ENCODE data around the genes DZIP1L and ARMC8.

GRCh38 chr3:136751173-136751323 lies 1.1 kb downstream of the STAG1 start:
- PRO-cap, 2 experiments, result no peak in any of the 2 experiments

GRCh38 chr3:136751324-136751626 lies 903 bp downstream of the STAG1 start:
- PRO-cap, 2 experiments, result peak in 2 of 2 experiments; most common plus-strand start chr3:136751483 (in 1); most common minus-strand start chr3:136751407 (in 1)

DNA sequence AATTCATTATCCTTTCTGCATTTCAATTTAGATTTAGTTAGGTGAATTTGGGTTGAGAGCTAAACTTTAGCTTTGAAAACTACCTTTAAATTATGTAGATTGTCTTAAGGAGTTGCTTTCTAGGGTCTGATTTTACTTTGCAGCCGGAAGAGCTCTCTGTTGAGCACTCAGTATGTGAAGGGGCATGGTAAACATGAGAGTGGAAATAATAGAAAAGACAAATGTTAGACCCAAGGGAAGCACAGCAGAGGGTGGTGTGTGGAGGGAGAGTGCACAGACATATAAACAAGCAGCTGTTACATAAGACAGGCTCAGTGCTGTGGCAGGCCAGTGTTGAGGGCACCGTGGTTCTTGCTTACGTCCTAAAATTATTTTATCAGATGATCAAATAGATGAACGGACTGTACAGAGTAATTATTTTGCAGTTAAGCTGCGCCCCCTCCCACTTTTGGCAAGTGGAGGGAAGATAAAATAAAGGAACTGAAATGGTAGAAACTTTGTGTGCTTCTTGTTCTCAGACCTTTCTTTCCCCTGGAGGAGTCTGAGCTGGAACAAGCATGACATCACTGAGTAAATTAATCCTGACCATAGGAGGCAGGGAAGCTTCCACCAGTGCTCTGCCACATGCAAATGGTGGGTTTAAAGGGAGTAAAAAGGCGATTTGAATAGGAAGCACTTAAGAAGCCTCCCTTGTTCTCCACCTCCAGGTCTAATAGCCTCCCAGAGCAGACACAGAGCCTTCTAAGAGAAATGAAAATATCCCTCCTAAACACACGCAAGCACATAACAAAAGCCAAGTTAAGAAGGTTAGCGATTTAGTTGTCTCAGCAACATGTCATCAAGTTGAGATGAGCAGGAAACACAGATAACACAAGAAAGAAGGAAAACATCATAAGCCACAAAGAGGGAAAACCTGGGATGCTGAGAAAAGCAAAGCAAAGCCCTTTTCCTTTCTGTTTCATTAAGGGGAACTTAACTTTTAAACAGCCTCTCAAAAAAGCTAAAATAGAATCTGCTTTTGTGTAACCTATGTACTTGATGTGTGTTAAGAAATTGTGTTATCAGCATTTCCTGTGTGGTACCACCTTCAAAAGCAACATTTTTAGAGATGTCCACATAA lies 205.7 kb downstream of the IL20RB start:
- PRO-cap, 2 experiments, result no peak in any of the 2 experiments

GRCh38 chr3:137998517-137999313 lies 11.2 kb upstream of the CLDN18 start:
- PRO-cap, 2 experiments, result no peak in any of the 2 experiments

- PRO-cap, 2 experiments, result no peak in any of the 2 experiments
These were observed 43.4 kb downstream of the CLDN18 start for GRCh38 chr3:138053478-138053723.

DNA sequence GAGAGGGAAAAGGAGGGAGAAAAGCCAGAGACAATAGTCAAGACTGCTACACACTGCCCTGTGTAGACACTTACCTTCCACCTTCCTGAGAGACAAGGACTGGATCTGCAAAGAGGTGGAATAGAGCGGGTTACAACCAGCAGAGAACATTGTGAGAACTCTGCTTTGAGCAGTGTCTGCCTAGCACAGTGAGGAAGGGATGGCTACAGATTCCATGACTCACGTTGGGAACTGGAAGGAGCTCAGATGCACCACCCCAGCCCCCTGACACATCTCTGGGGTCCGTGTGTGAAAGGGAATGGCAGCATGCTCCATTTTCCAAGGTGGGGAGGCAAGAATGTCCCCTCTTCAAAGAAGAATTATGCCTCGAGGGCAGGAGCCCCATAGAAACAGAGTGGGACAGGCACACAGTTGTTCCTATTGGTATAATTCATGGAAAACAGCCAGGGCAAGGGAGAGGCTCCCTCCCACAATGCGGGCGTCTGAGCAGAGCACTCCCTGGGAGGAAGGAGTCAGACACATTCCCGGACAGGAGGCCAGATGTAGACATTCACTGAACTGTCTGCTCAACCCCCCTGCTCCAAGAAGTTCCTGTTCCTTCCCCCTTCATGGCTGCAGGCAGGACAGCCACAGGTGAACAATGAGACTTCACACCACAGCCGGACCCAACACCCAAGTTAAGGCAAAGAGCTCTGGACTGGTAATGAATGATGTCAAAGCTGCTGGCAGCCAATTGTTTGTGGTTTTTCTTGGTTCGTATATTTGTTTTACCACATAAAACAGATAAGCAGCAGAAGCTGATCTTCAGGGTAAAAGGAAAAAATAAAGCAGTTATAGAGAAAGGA lies 33.5 kb downstream of the DZIP1L start:
- PRO-cap, 2 experiments, result no peak in any of the 2 experiments

GRCh38 chr3:138114922-138116067 lies at the start of gene DZIP1L:
DZIP1L (minus strand) TSS chr3:138115608.
- PRO-cap, 2 experiments, result peak in 2 of 2 experiments; most common plus-strand start chr3:138115713 (in 2); most common minus-strand start chr3:138115091 (in 1)

- PRO-cap, 2 experiments, result peak in 2 of 2 experiments; most common plus-strand start chr3:138187342 (in 1); most common minus-strand start chr3:138187230 (in 1)
These were observed at the start of gene ARMC8 for GRCh38 chr3:138187118-138187473. ARMC8 (plus strand) TSS chr3:138187301.

GRCh38 chr3:138372656-138373207 lies 24.4 kb downstream of the MRAS start:
- PRO-cap, 2 experiments, result no peak in any of the 2 experiments

DNA sequence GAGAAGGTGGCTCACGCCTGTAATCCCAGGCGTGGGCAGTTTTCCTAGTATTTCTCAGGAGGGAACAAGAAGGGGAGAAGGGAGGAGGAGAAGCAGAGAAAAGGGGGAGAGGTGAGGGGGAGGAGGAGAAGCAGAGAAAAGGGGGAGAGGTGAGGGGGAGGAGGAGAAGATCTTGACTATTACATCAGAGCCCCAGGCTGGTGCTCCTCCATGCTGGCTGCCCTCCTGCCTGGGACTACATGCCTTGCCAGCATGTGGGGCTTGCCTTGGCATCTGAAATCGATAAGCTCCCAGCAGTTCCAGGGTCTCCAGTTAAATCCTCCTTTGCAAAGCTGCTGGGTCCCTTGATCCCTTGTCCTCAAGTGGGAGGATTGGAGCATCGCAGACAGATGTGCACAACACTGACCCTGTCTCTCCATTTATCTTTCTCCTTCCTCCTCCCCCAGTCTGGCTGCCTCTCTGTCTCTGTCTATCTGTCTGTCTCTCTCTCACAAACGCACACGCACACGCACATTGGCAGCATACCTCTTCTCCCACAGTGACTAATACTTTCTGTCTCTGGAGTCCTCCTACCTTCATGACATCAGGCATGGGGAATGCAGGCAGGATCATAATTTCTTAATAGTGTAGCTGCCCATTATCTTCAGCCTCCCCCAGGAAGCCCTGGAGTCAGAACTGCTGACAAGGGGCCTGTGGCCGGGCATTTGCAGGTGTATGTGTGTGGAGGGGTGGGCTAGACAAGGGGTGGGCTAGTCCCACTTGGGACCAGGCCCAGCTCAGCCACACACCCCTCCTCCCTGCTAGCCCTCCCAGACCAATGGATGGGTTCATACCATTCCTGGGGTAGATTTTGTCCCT lies 41.8 kb downstream of the MRAS start:
- PRO-cap, 2 experiments, result no peak in any of the 2 experiments

DNA sequence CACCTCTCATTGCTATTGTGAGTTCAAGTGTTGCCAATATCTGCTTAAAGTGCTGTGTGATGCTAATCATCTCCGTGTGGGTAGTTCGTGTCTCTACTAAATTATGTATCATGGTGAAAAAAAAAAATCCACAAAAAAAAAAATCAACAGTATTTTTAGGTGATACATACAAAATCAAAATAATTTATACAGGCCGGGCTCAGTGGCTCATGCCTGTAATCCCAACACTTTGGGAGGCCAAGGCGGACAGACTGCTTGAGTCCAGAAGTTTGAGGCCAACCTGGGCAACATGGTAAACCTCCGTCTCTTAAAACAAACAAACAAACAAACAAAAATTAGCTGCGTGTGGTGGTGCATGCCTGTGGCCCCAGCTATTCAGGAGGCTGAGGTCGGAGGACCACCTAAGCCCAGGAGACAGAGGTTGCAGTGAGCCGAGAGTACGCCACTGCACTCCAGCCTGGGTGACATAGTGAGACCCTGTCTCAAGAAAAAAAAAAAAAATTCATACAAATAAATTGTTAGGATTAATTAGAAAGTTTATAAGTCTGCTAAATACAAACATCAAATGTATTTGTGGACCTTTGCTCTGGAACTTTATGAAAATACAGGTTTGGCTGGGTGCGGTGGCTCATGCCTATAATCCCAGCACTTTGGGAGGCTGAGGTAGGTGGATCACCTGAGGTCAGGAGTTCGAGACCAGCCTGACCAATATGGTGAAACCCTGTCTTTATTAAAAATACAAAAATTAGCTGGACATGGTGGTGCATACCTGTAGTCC lies 42.9 kb downstream of the FAIM start:
- PRO-cap, 2 experiments, result no peak in any of the 2 experiments

- PRO-cap, 2 experiments, result no peak in any of the 2 experiments
These were observed 34.8 kb downstream of the PIK3CB start for GRCh38 chr3:138799912-138800286.

DNA sequence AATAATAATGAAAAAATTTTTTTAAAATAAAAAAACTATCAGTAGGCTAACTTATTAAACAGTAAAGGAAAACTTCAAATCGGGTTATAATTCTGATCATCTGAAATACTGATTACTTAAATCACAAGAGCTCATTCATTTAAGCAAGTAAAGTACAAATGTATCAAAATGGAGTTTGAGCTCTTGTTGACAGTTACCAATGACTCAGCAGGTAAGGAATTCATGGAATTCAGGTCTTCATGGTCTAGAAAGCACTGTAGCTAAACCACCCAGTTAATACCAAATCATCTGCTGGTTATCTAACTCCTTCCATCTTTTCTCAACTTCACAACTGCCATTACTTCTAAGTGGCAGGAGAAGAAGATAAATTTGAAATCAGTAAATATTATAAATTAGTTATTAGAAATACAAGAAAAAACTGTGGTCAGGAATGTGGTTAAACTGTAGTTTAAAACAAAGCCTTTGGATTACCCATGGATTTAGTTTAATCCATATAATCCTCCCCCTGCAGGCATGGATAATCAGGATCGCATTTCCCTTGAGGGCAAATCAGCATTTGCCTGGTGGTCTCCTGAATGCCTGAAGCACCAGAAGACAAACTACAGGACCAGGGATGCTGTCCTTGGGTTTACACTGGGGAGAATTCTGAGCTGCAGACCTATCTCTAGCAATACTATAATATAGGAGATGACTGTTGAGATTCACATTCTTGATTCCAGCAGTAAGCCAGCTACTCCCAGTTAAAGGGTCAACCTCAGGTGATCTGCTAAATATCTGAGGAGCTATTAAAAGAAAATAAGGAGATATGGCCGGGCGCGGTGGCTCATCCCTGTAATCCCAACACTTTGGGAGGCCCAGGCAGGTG lies 10.8 kb downstream of the PIK3CB start:
- PRO-cap, 2 experiments, result no peak in any of the 2 experiments

DNA sequence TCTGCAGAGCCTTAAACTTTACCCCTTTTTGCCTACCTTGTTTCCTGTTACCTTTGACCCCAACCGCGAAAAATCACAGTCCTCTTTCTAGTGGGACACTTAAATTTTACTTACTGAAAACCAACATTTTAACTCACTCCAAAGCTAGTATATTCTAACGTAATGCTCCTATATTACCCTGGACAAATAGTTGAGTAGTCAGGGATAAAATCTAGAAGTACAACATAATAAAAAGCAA lies 707 bp upstream of the PIK3CB start:
- PRO-cap, 2 experiments, result no peak in any of the 2 experiments

- PRO-cap, 2 experiments, result no peak in any of the 2 experiments
These were observed 5.6 kb downstream of the FOXL2 start for GRCh38 chr3:138941273-138941740.

DNA sequence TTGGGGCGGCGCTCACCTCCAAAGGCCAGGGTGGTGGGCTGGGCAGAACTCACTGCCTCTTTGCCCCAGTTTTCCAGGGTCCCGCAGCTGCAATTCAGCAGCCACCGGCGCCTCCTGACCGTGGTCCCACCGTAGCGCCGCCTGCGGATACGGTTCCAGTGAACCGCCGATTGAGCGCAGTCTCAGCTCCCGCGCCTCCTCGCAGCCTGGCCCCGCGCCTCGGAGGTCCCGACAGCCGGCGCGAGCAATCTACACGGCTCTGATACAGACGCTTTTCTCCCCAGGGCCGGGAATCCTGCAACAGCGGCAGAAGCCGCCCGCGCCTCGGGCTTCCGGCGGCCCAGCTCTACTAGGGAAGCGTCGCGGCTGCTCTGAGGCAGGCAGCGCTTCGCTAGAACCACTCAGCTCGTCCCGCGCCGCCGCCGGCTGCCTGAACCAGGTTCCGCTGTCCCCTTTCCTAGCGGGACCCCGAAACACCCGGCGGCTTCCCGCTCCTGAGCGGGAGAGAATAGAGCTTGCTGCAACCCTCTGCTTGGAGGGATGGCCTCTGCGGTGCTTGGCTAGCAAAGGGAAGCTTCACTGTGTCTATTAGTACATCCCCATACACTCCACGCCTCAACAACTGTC lies 3.1 kb downstream of the FOXL2NB start:
- PRO-cap, 2 experiments, result no peak in any of the 2 experiments

GRCh38 chr3:139238296-139239254 lies 105.2 kb upstream of the MRPS22 start:
- PRO-cap, 2 experiments, result no peak in any of the 2 experiments

DNA sequence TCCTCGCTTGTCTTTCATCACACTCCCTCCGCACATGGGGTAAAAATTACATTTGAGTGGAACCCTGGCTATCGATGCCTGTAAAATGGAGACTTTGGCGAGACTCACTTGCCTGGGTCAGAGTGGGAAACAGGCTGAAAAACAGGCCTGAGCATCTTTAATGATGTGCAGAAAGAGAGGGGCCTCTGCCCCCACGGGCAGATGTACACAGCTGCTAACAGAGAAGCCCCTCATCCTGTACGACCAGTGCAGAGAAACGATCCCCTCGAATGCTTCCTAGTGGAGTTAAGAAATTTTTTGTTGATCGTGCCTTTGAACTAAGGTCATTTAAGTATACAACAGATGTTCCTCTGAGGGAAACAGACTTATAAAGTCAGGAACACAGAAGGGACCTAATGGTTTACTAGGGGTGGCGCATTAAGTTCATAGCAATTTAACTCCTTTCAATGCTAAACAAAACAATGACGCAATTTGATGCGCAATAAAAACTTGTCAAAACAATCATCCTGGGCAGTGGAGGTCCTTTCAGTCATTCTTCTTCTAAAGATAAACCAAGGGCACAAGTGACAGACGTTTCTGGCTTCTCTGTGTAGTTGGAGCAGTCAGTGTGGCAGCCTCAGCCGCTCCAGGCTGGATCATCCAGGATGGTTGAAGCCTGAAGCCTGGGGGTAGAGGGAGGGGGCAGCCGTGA lies 51.0 kb upstream of the MRPS22 start:
- PRO-cap, 2 experiments, result no peak in any of the 2 experiments

- PRO-cap, 2 experiments, result no peak in any of the 2 experiments
These were observed 22.8 kb downstream of the MRPS22 start for GRCh38 chr3:139366520-139367037.

DNA sequence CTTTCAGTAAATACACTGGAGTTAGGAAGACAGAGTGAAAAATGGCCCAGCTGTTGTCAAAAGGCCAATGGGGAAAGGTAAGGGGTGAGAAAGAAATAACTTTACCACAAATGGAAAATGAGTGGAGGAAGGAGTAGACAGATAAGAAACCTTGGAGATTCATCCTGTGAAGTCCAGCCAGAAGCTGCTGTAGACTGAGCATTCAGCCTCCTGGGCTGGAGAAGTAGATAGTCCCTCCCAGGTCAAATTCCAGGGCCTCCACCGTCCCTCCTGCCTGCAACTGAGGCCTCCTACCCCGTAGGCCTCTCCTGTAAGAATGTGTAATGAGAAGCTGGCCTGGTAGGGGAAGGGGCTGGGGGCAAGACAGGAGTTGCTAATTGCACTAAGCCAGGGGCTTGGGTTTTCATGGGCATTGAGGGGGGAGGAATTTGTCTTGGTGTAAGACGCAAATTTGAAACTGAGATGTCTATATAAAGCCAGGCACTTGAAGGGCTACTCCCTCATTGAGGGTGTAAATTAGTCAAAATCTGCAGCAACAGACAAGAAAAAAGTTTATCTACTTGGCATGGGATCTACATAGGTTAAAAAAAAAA lies 1.5 kb upstream of the RBP2 start:
- PRO-cap, 2 experiments, result no peak in any of the 2 experiments

All from Colon Carcinoma Metastatic in the Lung (tissue), 2 donors.